ENCODE results near the gene PDE6D.

GRCh38 chr2:231660736-231661518 lies 47.4 kb upstream of the PTMA start:
- PRO-cap, 4 experiments, result no peak in any of the 4 experiments
- RAMPAGE, long total RNA, 2 experiments, result no peak in any of the 2 experiments
- RRBS, result no CpG with 5 or more reads among the region's 22 CpGs

- PRO-cap, 4 experiments, result no peak in any of the 4 experiments
- RAMPAGE, long total RNA, 2 experiments, result no peak in any of the 2 experiments
- RRBS, result 93% methylated on average over 15 of the region's 39 CpGs
Observed at GRCh38 chr2:231662646-231663328, 45.5 kb upstream of the PTMA start.

DNA sequence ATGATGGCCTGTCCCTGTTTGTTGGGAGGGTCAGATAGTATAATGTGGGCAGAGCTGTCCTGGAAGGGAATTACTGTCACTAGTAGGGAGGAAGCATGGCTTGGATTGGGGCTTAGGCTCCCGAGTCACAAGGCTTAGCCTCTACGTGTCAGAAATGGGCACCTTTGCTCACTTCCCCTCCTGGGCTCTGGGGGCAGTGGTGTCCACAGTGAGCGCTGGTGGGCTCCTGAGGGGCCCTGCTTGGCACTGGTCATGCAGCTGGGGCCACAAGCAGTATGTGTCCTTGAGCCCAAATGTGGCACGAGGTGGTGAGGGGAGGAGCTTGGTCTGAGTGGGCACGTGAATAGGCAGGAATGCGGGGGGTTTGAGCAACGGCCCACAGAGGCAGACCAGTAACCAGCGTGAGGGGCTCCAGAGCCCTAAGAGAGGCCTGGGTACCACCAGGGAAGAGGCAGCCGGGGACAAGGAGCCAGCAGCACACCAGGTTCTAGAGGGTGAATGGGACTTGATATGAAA lies 23.0 kb upstream of the PTMA start:
- PRO-cap, 4 experiments, result no peak in any of the 4 experiments
- RAMPAGE, long total RNA, 2 experiments, result no peak in any of the 2 experiments
- RRBS, result no CpG with 5 or more reads among the region's 9 CpGs

DNA sequence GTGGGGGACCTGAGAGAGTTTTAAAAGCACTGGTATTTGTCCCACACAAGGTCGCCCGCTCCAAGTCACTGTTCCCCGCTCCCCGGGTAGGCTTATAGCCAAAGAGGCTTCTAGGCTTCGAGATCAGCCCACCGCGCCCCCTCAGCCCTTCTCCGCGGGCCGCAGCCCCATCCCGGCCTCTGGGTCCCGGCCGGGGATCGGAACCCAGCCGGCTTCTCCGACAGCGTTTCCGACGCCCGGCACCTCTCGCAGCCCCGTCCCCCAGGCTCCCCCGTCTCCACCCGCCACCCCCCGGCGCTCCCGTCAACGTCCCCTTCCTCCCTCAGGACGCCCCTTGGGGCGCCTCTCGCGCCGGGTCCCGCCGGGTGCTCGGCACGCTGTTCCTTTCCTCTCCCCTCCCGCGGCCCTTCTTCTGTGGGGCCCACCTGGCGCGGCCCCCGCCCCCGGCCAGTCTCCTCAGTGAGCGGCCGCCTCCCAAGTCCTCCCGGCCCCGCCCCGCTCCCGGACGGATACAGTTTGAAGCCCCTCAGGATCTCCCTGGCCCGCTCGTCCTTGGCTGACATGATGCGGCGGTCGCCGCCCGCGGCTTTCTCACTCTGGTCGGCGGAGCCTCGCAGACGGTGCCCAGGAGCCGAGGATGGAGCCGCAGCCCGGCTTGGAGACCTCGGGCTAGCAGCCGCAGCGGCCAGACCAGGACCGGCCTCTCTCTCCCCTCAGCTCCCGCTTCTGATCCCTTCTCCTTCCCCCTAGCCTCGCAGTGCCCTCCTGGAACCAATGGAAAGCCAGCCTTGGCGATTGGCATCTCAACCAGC lies at the start of gene PDE6D:
Gene PDE6D (minus strand): TSS at position 731 of the 812 bp plus-strand sequence.
- PRO-cap, 4 experiments, result peak in 4 of 4 experiments; most common minus-strand start position 728 of the sequence (in 4)
- RAMPAGE, long total RNA, 2 experiments, result start-site peak on the minus strand in 1 of 2 experiments, centred at position 730 of the sequence, 340 reads per replicate
- RRBS, result 3% methylated on average over 34 of the region's 72 CpGs

DNA sequence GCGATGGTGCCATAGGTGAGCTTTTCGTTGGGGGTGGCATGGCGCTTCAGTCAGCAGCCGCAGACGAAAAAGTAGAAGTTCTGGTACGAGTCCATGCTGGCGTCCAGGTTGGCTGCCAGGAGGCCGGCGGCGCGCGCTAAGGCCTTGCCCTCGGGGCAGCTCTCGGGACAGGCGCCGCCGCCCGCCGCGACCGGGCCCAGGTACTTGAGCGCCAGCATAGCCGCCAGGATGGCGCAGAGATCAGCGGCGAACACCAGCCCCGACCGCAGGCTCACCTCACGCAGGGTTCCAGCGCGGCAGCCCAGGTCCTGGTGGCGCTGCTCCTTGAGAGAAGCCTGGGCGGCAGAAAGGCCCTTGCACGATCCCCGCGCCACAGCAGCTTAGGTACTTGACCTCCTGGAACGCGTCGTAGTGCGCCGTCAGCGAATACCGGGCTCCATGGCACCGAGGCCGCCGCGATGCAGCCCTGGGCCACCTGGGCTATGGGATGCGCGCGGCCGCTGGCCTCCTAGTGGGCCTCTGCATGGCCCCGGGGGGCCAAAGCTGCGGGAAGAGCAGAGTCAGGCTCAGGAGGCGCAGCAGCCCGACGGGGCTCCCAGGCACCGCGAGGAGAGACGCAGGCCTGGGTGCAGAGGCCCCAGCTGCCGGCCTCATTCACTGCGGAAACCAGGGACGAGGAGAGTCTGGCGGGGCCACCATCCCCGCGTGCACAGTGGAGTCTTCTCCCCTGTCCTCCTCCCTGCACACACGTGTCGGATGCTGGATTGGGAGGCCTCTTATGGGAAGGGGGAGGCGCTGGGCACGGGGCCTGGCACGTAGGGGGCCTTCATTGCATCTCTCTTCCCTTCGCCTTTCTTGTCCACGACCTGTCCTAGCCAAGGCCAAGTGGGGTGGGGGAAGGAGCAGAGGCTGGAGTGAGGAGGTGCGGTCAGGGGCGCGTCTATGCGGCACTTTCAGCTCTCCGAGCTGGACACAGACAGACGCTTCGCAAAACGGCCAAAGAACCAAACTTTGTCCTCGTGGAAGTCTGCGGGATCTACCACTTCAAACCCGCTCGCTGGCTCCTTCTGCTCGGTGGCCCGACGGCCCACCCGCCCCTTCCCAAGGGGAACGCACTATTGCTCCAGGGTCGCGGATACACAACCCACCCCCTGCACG lies 13.1 kb downstream of the ALPG start:
- PRO-cap, 4 experiments, result no peak in any of the 4 experiments
- RAMPAGE, long total RNA, 2 experiments, result no peak in any of the 2 experiments
- RRBS, result 4% methylated on average over 16 of the region's 92 CpGs

- PRO-cap, 4 experiments, result no peak in any of the 4 experiments
- RAMPAGE, long total RNA, 2 experiments, result no peak in any of the 2 experiments
- RRBS, result 77% methylated on average over 5 of the region's 18 CpGs
Observed at GRCh38 chr2:232447479-232448349, 8.2 kb upstream of the ALPI start.

DNA sequence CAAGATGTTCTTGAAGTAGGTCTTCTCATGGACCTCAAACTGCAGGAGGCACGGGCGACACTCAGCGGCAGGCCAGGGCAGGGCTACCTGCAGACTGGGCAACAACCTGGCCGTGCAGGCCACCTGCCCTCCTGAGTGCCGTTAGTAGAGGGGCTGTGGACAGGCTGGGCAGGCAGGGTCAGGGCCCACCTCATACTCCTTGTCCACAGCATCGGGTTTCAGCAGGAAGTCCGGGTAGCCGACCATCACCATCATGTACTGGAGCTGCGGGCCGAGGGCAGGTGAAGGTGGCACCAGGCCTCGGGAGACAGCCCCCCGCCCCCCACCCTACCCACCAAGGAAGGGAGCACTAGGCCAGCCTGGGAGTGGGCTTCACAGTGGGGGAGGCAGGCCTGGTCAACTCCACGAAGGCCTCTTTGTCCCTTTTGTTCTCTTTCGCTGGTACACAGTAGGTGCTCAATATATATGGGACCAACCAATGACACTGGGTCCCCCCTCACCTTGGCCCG lies 4.7 kb downstream of the ECEL1 start:
- PRO-cap, 4 experiments, result peak in 2 of 4 experiments; most common plus-strand start position 227 of the sequence (in 2)
- RAMPAGE, long total RNA, 2 experiments, result no peak in any of the 2 experiments
- RRBS, result no CpG with 5 or more reads among the region's 15 CpGs

- PRO-cap, 4 experiments, result peak in 3 of 4 experiments; most common plus-strand start chr2:232633258 (in 2); most common minus-strand start chr2:232633037 (in 2)
- RAMPAGE, long total RNA, 2 experiments, result no peak in any of the 2 experiments
- RRBS, result 1% methylated on average over 19 of the region's 41 CpGs
Observed at GRCh38 chr2:232632744-232633387, 538 bp upstream of the EFHD1 start.

DNA sequence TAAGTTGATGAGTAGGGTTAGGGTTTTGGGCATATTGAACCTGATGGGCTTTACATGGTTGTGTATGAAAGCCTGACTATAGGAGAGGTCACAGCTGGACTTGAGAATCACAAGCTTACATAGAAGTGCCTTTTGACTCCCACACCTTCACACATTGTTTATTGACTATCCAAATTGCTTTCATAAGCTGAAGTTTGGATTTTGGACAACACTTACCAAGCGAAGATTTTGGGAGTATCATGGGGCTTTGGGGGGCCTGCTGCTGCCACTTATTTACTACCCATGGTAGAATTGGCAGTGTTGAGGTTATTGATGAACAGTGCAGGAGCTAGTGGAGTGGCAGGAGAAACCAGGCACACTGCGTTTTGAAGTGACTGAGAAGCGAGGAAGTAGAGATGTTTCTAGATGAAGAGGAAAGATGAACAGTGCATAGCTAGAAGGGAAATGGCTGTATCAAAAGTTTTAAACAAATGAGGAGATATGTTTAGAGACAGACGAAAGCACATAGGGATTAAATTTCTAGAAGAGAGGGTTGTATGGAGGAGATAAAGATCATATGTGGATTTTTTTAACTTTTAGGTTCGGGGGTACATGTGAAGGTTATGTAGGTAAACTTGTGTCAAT lies 33.4 kb downstream of the KCNJ13 start:
- PRO-cap, 4 experiments, result no peak in any of the 4 experiments
- RAMPAGE, long total RNA, 2 experiments, result start-site peak on the plus strand in 1 of 2 experiments, centred at position 336 of the sequence, 7 reads per replicate
- RRBS, result no CpG with 5 or more reads among the region's 5 CpGs

DNA sequence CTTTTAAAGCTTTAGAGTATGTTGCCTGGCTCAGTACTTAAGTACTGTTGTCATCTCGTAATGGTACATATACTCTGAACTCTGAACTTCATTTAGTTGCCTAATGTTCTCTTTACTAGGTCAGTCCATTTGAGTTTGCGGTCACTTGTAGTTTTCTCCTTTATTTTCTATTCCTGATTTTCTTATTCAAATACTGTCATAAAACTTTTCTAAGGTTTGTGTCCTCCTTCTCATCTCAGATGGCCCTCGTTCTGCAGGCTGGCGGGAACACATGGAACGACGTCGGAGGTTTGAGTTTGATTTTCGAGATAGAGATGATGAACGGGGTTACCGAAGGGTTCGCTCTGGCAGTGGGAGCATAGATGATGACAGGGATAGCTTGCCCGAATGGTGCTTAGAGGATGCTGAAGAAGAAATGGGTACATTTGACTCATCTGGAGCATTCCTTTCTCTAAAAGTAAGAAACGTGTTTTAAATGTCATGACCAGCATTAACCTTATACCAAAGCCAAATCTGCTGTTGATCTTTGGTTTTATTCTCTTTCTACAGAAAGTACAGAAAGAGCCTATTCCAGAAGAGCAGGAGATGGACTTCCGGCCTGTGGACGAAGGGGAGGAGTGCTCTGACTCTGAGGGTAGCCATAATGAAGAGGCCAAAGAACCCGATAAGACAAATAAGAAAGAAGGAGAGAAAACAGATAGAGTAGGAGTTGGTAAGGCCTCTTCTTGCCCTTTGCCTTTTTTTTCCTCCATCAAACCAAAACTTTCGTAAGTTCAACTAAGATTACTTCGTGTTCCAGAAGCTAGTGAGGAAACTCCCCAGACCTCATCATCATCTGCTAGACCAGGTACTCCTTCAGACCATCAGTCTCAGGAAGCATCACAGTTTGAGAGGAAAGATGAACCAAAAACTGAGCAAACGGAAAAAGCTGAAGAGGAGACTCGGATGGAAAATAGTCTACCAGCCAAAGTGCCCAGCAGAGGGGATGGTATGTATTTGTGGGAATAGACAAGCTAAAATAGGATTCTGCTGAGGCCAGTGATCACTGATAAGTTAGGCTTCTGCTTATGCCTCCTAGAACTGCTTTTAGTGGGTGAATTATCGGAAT lies 14.4 kb upstream of the KCNJ13 start:
- PRO-cap, 4 experiments, result no peak in any of the 4 experiments
- RAMPAGE, long total RNA, 2 experiments, result no peak in any of the 2 experiments
- RRBS, result no CpG with 5 or more reads among the region's 21 CpGs

DNA sequence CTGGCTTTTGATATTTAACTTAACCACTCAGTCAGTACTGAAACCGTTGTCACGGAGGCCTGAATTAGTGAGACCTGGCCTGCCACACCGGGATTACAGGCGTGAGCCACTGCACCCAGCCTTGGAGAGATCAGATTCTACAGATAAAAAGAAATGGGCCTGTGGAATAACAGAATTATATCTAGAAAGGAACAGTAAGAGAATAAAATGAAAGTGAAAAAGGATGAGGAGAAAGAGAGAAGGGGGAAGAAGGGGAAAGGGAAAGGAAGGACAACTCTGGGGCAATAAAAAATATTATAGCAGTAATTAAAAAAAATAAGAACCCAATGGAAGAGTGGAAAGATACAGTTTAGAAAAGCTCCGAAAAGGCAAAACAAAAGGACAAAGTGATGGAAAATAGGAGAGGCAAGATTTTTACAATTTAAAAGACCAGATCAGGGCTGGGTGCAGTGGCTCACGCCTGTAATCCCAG lies 94.8 kb downstream of the INPP5D start:
- PRO-cap, 4 experiments, result no peak in any of the 4 experiments
- RAMPAGE, long total RNA, 2 experiments, result no peak in any of the 2 experiments
- RRBS, result no CpG with 5 or more reads among the region's 6 CpGs

DNA sequence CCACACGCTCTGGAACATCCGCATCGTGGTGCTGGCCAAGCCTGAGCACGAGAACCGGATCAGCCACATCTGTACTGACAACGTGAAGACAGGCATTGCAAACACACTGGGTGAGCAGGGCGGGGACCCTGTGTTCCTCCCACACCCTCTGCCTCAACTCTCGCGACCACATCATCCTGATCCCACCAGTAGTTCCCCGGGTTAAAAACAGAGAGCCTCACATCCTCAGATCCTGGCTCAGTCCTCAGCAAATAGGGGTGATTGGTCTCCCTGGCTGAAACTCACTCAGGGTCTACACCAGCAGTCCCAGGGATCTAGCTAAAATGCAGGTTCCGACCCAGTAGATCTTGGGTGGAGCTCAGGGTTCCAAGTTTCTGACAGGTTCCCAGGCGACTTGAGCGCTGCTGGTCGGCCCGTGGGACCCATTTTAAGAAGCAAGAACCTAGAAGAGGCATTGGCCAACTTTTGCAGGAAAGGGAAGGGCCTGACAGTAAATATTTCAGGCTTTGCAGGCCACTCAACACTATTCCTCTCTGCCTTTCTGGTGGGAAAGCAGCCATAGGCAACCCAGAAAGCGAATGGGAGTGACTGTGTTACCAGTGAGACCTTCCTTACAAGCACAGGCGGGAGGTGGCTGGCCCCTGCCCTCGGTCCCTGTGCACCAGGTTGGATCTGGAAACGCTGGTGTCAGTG lies 87.0 kb upstream of the ATG16L1 start:
- PRO-cap, 4 experiments, result no peak in any of the 4 experiments
- RAMPAGE, long total RNA, 2 experiments, result no peak in any of the 2 experiments
- RRBS, result 79% methylated on average over 2 of the region's 19 CpGs

GRCh38 chr2:233213525-233214062 lies 37.9 kb upstream of the ATG16L1 start:
- PRO-cap, 4 experiments, result no peak in any of the 4 experiments
- RAMPAGE, long total RNA, 2 experiments, result no peak in any of the 2 experiments
- RRBS, result no CpG with 5 or more reads among the region's 8 CpGs

DNA sequence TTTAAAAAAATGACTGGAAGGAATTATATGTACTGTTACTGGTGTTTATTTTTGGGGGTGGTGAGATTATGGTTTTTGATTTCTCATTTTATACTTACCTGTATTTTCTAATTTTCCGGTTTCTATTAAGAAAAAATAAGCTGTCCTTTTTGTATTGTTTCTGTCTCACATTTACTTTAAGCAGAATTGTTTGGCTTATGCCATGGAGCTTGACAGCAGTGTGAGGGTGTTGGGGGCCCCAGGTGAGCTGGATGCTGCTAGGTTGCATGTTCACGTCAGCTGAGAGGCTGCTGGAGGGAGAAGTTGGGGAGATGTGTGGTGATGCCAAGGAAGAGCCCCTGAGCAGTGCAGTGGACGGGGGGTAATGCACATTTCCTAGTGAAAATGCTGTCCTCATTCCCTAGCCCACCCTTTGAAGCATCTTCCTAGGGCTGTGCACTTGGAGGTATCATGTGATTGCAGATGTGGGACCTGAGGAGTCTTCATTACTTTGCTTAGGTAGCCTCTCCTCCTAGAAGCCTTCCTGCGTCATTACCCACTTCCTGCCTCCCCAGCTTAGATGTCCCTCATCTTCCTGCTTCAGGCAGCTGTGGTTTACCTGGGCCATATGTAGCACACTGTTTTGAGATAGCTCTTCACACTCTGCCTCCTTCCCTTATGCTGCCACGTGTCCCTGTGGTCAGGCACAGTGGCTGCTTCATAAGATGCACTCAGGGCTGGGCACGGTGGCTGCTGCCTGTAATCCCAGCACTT lies 16.2 kb downstream of the ATG16L1 start:
- PRO-cap, 4 experiments, result no peak in any of the 4 experiments
- RAMPAGE, long total RNA, 2 experiments, result no peak in any of the 2 experiments
- RRBS, result no CpG with 5 or more reads among the region's 6 CpGs

- PRO-cap, 4 experiments, result no peak in any of the 4 experiments
- RAMPAGE, long total RNA, 2 experiments, result no peak in any of the 2 experiments
- RRBS, result no CpG with 5 or more reads among the region's 13 CpGs
Observed at GRCh38 chr2:233348833-233349631, 5.3 kb upstream of the DGKD start.

DNA sequence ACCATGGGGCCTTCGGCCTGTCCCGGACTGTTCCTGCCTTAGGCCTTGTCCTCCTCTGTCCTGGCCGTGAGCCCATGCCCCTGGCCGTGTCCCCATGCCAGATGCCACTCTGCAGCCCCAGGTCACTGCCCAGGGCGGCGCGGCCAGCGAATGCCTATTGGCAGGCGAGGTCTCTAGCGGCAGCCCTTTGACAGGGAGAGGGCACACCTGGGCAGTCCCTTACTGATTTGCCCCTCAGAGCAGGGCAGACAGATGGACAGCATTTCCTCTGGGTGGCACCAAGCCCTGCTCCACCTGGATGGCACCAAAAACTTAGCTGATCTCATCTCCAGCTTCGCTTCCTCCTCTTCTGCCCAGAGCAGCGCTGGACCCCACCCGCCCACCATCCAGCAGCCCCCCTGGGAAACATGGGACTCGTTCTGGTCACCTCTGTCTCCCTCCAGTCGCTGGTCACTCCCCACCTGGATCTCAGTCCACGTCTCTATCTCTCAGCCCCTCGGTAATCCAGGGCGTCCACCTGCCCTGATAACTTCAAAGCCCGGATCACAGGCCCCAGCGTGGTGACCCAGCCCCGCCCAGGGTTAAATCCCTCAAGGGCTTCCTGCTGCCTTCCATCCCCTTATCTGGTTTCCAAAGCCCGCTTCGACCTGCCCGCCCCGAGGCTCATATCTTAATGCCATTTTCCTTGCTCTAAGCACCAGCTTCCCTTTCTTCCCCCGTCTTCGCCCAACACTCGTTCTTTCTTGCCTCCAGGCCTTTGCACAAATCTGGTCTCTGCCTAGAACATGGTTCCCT lies 905 bp upstream of the DGKD start:
- PRO-cap, 4 experiments, result no peak in any of the 4 experiments
- RAMPAGE, long total RNA, 2 experiments, result no peak in any of the 2 experiments
- RRBS, result no CpG with 5 or more reads among the region's 28 CpGs

GRCh38 chr2:233396931-233397469 lies 42.7 kb downstream of the DGKD start:
- PRO-cap, 4 experiments, result no peak in any of the 4 experiments
- RAMPAGE, long total RNA, 2 experiments, result no peak in any of the 2 experiments
- RRBS, result no CpG with 5 or more reads among the region's 5 CpGs

GRCh38 chr2:233421439-233421987 lies 67.2 kb downstream of the DGKD start:
- PRO-cap, 4 experiments, result no peak in any of the 4 experiments
- RAMPAGE, long total RNA, 2 experiments, result no peak in any of the 2 experiments
- RRBS, result no CpG with 5 or more reads among the region's 8 CpGs

DNA sequence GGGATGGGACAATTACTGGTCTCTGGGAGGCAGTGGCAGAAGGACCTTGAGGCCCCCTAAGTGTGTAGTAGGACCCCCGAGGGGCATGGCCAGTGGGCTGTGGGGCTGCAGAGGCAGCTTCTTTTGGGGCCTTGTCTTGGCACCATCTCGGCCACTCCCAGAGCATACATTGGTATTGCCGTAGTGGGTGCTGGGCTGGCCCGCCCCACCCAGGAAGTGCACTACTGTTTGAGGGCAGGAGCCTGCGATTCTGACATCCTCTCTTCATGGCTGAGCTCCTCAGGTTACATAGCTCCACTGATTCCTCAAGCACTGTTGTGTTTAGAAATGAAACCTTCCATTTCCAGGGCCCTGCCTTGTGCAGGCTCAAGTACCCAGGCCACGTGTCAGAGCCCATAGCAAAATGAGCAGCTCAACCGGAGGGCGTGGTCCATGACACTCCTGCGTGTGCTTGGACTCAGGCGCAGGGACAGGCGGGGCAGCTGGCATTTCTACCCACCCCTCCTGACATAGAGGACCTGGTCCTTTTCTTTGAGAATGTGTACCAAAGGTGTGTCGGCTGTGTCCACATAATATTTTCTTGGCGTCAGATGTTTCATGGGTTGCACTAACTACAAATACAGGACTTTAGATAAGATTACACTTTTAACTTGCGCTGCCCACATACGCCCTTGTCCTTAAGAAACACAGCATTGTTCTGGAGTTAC lies 67.8 kb downstream of the DGKD start:
- PRO-cap, 4 experiments, result no peak in any of the 4 experiments
- RAMPAGE, long total RNA, 2 experiments, result no peak in any of the 2 experiments
- RRBS, result no CpG with 5 or more reads among the region's 15 CpGs

GRCh38 chr2:233489340-233490185 lies 77.0 kb downstream of the USP40 start:
- PRO-cap, 4 experiments, result no peak in any of the 4 experiments
- RAMPAGE, long total RNA, 2 experiments, result no peak in any of the 2 experiments
- RRBS, result no CpG with 5 or more reads among the region's 14 CpGs